Zone of skin (tissue), 1 donor: ENCODE data around the gene LCE3D.

GRCh38 chr1:151168929-151169147 lies 2.9 kb downstream of the SCNM1 start:
- RRBS = no CpG with 5 or more reads among the region's 3 CpGs

GRCh38 chr1:151303644-151303980 lies 21.5 kb downstream of the ZNF687 start:
- RRBS = no CpG with 5 or more reads among the region's 2 CpGs

GRCh38 chr1:151309869-151310425 lies 17.3 kb downstream of the PI4KB start:
- RRBS = no CpG with 5 or more reads among the region's 7 CpGs

- RRBS = no CpG with 5 or more reads among the region's 7 CpGs
Observed at GRCh38 chr1:151547031-151548000, 7.2 kb downstream of the TUFT1 start.

DNA sequence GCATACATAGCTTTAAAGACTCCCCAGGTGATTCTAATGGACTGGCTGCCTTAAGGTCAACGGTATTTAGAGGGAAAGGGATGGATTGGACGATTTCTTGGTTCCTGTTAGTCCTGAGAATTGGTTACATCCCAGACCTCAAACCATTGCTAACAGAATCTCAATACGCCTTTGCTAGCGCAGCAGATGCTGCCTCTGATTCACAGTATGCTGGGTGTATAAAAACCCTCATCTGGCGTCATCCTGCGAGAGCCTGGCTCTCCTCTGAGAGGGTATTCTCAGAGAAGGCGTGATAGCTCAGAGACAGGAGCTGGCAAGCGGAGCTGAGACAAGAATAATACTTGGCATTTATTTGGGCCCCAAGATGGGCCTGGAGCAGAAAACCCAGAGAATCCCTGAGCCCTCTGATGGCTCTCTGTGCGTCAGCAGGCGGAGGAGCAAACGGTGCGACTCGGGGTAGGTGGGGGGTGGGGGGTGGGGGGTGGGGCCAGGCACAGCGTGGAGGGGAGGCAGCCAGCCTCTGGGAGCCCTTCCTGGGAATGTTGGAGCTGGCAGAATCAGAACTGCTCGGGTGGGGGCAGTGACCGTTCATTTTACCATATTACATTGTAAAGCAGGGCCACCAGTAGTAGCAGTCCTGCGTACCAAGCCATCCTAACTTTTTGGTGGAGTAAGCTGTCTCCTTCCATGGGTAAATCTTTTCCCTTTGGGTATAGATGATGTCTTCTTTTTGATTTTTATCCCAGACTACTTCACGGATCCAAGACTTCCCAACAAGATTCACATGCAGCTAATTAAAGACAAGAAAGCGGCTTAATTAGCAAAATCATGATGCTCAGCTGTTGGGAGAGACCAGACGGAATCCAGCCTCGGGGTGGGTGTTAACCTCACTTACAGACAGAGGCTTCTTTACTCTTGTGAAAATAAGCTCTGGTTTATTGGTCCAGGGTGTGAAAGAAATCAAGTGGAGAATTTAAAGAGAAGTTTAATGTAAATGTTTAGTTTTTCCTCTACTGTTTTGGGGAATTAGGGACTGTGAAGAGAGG lies 7.0 kb downstream of the RIIAD1 start:
- RRBS = no CpG with 5 or more reads among the region's 21 CpGs

GRCh38 chr1:151783632-151784229 lies 6.6 kb downstream of the TDRKH start:
- RRBS = no CpG with 5 or more reads among the region's 3 CpGs

DNA sequence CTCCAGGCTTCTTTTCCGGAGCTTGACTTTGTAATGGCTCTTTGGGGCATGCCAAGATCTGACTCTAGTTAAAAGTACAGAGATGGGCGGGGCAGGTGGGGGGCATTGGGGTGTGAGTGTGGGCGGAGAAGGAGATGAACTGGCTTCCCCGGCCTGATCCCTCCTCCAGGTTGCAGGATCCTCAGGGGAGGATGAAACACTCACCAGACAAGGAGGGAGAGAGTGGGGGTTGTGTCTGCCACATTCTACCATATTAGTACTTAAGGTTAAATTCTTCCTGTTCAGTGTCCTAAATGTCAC lies 23.0 kb downstream of the S100A10 start:
- RRBS = 7% methylated on average over 3 of the region's 4 CpGs

- RRBS = no CpG with 5 or more reads among the region's 12 CpGs
Observed at GRCh38 chr1:152031299-152032308, 5.2 kb downstream of the S100A11 start.

GRCh38 chr1:152580304-152580790 lies at the start of gene LCE3D:
TSS of gene LCE3D (minus strand) at chr1:152580516.
- RRBS = no CpG with 5 or more reads among the region's 5 CpGs

- RRBS = no CpG with 5 or more reads among the region's 5 CpGs
Observed at GRCh38 chr1:152912844-152913285, 4.5 kb downstream of the IVL start.

- RRBS = no CpG with 5 or more reads among the region's 1 CpG
Observed at GRCh38 chr1:153088218-153088463, 6.2 kb downstream of the SPRR2E start.

- RRBS = no CpG with 5 or more reads among the region's 4 CpGs
Observed at GRCh38 chr1:153373956-153374565, 1.4 kb downstream of the S100A12 start.

DNA sequence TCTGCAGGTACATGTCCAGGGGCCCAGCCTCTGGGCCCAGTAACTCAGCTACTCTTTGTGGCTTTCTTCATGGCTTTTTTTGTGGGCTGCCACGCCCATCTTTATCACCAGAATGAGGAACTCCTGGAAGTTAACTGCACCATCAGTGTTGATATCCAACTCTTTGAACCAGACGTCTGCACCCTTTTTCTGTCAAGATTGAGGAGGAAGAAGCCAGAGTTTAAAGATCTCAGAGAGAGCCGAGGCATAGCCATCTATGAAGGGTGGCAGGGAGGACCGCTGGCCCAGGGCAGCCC lies 870 bp downstream of the S100A8 start:
- RRBS = no CpG with 5 or more reads among the region's 4 CpGs

GRCh38 chr1:153506626-153507546 lies 28.9 kb downstream of the S100A6 start:
- RRBS = no CpG with 5 or more reads among the region's 11 CpGs

- RRBS = no CpG with 5 or more reads among the region's 6 CpGs
Observed at GRCh38 chr1:153522325-153522674, 13.5 kb downstream of the S100A6 start.

DNA sequence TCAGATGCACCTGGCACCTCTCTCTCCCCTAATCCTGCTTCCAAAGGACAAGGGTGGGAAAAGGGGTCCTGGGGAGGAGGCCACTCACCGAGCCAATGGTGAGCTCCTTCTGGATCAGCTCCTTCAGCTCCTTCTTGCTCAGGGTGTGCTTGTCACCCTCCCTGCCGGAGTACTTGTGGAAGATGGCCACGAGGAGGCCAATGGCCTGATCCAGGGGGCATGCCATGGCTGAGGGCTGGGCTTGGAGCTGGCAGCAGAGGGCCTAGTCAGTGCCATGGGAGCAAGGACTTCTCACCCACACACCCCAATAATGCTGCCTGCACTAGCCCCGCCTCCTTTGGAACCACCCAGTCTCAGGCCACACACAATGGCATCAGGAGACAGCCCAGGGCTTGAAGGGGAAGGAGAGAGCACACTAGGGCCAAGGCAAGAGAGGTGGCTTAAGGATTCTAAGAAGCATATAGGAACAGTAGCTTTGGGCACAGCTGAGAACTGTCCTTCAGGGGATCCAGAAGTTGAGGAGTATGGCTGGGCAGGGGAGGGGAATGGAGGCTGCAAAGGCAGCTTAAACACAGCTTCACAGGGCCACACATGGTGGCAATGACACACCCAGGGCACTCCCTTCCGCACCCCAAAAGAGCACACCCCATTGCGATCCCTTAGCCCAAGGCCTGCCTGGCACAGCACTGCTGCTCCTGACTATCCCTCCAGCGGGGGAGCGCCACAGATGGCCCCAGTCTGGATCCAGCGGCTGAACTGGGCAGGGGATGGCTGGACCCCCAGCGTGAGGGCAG lies 480 bp downstream of the S100A6 start:
- RRBS = no CpG with 5 or more reads among the region's 10 CpGs

DNA sequence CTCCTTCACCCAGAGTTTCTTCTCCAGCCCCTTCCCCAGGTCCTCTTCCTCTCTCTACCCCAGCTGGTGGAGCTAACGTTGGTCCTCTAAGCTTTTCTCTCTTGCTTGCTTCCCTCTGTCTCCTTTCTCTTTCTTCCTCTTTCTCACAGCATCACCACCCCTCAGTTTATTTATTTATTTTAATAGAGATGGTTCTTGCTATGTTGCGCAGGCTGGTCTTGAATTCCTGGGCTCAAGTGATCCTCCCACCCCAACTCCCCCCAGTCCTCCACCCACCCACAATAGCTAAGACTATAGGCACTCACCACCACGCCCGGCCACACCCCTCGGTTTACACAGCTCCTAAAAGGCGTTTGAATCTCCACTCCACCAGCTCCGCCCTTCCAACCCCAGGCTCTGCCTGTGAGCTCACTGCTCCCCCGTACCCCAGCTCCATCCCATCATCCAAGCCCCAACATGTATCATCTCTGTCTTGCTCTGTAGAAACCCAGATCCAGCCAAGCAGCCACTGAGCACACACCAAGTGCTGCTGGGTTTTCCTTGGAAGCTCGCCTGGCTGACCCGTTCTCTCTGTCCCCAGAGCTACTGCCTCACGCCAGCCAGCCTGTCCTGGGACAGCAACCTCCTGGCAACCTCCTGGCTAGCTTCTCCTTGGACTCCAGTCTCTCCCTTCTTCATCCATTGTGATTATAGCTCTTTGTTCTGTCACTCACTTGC lies 11.9 kb upstream of the S100A2 start:
- RRBS = no CpG with 5 or more reads among the region's 11 CpGs

GRCh38 chr1:153606436-153606651 lies 6.6 kb downstream of the S100A16 start:
- RRBS = no CpG with 5 or more reads among the region's 5 CpGs

DNA sequence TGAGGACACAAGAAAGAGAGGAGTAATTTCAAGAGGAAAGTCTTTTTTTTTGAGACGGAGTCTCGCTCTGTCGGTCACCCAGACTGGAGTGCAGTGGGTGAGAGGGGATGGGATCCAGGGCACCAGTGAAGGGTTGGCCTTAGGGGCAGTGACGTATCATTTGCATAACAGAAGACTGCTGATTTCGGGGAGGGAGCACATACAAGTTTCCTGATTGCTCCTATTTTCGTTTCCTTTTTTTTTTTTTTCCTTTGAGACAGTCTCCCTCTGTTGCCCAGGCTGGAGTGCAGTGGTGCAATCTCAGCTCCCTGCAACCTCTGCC lies 4.2 kb downstream of the S100A13 start:
- RRBS = no CpG with 5 or more reads among the region's 6 CpGs

GRCh38 chr1:153641782-153642540 lies 8.1 kb downstream of the CHTOP start:
- RRBS = no CpG with 5 or more reads among the region's 12 CpGs